H4 (cell line): ENCODE measurements around the gene SRSF12.

GRCh38 chr6:87848331-87848993, 146.4 kb upstream of the AKIRIN2 start:
- RAMPAGE, long total RNA: no peak

GRCh38 chr6:88873172-88873524, 90.3 kb downstream of the RNGTT start:
- RAMPAGE, long total RNA: no peak

GRCh38 chr6:89085213-89085730, 4.7 kb downstream of the PNRC1 start:
- RAMPAGE, long total RNA: no peak

DNA sequence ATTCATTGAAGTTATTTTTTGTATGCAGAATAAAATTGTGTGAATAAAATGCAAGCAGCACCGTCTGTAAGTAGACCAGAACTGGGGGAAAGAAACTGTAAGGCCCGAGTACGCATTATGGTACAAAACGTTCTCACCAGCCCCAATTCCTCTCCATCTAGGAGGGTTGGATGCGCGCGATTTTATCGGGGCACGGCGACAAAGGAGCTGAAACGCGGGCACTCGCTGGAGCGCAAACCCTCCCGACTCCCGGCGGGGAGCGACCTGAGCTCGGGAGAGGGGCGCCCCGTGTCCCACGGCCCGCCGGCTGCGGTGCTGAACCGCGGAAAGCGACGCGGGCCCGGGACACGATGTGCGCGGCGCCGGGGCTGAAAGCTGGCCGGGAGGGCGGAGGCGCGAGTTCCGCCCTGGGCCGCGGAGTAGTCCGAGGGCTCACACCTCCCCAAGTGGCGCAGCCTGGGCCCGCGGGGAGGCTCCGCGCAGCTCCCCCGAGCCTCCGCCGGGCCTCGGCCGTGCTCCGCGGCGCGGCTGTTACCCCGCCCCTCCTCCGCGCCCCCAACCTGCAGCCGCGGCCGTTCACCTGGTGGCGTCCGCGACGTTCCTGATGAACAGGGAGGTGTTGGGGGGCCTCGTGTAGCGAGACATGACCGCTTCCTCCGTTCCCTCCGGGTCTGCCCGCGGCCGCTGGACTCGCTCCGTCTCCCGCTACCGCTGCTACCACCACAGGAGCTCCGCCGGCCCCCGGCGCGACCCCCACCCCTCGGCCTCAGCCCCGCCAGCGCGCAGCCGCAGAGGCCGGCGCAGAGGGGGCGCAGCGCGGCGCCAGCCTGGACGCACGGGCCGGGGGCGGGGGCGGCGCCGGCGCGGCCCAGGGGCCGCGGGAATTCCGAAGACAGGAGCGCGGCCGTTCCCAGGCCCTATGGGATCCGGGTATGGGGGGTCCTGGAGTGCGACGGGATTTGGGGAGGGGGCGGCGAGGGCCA, at the start of gene SRSF12:
Gene SRSF12, minus strand, starts transcription at position 829 of the 983 bp plus-strand sequence.
- RAMPAGE, long total RNA: no peak

DNA sequence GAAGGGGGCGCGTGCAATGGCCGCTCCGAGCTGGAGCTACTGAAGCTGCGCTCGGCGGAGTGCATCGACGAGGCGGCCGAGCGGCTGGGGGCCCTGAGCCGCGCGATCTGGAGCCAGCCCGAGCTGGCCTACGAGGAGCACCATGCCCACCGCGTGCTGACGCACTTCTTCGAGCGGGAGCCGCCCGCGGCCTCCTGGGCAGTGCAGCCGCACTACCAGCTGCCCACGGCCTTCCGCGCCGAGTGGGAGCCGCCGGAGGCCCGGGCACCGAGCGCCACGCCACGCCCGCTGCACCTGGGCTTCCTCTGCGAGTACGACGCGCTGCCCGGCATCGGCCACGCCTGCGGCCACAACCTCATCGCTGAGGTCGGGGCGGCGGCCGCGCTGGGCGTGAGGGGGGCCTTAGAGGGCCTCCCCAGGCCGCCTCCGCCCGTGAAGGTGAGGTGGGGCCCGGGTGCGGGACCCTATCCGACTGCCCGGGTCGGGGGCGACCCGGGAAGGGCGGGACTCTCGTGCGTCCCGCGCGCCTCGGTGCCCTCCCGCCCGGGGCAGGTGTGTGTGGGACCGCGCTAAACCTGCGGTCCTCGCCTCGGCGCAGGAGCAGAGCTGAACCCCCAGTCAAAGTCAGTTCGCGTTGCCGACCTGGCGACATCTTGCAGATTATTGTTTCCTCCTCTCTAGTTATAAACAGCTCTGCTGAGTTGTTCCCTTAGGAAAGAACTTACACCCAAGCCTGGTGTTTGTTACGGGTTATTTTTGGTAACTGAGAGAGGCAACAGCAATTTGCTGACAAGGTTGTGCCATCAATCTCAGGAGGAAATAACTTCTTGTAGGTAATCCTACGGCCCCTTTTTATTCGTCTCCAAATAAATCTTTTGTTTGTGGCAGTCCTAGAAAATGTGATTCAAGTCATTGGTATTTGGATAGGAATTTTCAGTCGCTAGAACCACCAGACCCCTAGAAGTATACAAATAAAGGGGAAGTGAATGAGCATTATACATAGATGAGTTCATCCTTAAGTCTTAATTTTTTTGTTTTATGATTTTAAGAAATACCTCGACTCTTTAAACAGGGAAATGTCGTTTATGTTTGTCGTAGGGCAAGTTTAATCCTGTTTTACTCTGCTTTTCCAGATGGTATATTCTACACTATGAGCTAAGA, 697 bp downstream of the PM20D2 start:
- RAMPAGE, long total RNA: no peak

DNA sequence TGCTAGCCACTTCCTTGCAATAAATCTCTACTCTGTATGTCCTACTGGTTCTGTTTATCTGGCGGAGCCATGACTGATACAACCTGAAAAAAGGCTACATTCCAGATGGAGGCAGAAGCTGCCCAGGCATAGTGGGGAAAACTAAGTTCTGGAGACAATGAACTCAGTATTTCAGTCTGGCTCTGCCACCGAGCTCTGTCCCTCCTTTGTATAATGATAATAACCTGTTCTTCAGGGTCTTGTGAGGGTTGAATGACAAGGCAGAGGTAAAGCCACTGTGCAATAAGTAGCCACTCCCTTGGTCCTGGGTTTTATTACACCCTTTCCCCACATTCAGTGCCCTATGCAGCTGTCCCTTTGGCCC, 30.6 kb downstream of the GABRR1 start:
- RAMPAGE, long total RNA: no peak

- RAMPAGE, long total RNA: no peak
Observed at GRCh38 chr6:89657933-89658970, 19.7 kb upstream of the LYRM2 start.

GRCh38 chr6:89688485-89689107, 50.0 kb upstream of the LYRM2 start:
- RAMPAGE, long total RNA: no peak

GRCh38 chr6:89862413-89862927, 31.8 kb upstream of the GJA10 start:
- RAMPAGE, long total RNA: no peak

DNA sequence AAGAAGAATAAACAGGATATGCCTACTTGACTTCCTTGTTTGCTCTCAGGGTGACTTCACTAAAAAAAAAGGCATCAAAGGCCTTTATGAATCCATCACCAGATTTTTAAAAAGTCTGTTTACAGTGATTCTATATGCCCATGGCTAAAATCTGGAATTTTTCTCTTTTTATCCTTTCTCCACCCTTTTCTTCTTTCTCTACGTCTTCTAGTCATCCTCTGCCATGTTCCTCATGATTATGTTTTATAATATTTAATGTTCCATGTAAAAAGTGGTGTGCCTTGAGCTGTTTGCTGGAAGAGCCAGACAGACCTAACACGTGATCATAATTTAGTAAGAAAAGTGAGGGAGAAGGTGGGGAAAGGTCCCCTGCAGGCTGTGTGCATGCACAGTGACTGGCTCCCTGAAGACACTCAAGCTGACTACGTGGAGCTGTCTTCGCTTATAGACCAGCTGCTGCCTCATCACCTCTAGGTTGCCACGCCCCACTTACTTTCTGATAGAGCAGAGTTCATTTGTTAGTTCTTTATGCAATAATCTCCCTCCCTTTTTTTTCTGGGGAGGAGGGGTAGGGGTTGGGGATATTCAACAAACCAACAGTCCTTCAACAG, 157.5 kb downstream of the BACH2 start:
- RAMPAGE, long total RNA: no peak

- RAMPAGE, long total RNA: no peak
Observed at GRCh38 chr6:90351191-90351745, 54.6 kb upstream of the BACH2 start.

DNA sequence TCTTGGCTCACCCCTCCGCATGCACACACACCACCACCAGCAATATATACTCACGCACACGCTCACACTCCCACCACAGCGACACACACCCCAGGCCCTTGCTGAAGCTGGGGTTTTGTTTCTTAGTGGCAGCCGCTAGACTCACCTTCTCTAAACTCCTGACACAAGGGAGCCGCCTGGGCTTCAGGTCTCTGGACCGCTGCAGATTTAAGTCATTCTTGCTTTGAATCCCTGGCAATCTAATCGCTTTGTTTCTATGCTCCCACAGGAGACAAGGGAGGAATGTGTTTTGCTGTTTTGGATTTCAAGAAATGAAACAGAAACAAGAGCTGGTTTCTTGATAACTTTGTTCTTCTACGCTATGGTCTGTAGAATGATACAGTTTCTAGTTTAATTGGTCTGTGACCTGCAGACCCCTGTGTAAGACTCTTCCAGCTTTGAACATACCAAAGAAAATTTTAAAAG, 59.5 kb upstream of the BACH2 start:
- RAMPAGE, long total RNA: no peak

- RAMPAGE, long total RNA: no peak
Observed at GRCh38 chr6:92723514-92724129, 695.7 kb downstream of the EPHA7 start.

DNA sequence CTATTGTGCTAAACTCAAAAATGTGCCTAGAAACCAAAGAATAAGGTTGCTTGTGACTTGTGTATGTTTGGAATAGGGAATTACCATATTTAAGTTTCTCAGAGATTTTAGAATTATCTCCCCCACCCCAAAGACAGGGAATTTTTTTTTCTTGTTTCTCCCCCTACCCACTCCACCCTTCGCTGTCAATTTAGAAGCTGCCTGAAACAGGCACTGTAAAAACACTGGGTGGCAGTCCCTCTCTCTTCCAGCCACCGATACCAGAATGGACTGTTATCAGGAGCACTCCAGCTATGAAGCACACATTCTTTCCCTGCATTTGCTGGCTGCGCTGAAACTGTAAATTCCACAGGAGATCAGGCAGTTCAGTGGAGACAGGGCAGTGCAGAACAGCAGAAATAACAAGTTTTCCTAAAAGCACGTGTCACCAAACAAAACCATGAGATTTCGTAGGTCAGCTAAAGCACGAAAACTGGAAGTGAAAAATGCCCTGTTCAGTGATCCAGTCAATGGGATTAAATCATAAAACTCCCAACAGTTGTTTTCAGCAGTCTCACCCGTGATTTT, 359.7 kb upstream of the EPHA7 start:
- RAMPAGE, long total RNA: no peak

DNA sequence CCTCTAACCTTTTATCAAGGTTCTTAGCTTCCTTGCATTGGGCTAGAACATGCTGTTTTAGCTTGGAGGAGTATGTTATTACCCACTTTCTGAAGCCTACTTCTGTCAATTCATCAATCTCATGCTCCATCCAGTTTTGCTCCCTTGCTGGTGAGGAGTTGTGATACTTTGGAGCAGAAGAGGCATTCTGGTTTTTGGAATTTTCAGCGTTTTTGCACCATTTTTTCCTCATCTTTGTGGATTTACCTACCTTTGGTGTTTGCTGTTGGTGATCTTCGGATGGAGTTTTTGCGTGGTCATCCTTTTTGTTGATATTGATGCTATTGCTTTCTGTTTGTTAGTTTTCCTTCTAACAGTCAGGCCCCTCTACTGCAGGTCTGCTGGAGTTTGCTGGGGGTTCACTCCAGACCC, 793.0 kb upstream of the MANEA start:
- RAMPAGE, long total RNA: no peak

GRCh38 chr6:94942014-94942583, 635.2 kb upstream of the MANEA start:
- RAMPAGE, long total RNA: no peak

- RAMPAGE, long total RNA: no peak
Observed at GRCh38 chr6:95518380-95518864, 58.9 kb upstream of the MANEA start.

DNA sequence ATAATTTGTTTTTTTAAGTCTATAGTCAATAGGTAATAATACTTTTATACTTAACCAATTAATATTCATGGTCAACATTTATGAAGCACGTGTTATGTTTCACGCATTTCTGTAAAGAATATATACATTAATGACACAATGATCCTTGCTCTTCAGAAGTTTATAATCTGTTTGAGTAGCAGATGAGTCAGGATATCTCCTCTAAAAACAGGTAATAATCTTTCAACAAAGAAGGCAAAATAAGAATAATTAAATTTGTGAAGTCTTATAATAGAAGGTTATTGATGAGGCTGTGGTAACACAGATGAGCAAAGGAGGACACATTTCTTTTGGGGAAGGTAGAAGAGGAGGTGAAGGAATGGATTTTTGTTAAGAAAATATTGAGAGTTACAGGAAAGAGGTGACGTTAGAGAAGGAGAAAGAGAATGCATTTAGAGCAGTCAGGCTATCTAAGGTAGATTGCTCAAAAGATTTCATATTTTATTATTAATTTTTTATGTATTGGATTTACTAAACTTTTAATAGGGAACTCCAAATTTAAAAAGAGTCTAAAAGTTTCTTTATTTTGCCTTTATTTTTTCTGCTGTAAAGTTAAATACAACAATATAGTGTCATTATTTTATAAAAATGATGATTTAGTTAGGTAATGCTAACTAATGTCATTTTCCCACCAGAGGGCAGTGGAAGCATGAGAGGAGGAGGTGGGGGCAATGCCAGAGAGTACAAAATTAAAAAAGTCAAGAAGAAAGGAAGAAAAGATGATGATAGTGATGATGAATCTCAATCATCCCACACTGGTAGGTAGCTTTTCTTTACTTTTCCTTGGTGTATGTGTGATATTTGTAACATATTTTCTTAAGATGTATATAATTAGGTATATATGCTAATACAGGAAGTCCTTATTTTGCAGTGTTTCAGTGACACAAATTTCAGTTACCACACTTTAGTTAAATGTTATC, 20.4 kb upstream of the FHL5 start:
- RAMPAGE, long total RNA: no peak

GRCh38 chr6:96578076-96578386, 15.1 kb downstream of the FHL5 start:
- RAMPAGE, long total RNA: no peak

GRCh38 chr6:96601659-96602014, 38.7 kb downstream of the FHL5 start:
- RAMPAGE, long total RNA: no peak